Fibroblast of villous mesenchyme (primary cell): Measurements from ENCODE around the genes GNG11 and PDK4.

GRCh38 chr7:92532365-92532685 lies 3.7 kb downstream of the RBM48 start:
- CAGE, long polyA plus RNA, result no peak

DNA sequence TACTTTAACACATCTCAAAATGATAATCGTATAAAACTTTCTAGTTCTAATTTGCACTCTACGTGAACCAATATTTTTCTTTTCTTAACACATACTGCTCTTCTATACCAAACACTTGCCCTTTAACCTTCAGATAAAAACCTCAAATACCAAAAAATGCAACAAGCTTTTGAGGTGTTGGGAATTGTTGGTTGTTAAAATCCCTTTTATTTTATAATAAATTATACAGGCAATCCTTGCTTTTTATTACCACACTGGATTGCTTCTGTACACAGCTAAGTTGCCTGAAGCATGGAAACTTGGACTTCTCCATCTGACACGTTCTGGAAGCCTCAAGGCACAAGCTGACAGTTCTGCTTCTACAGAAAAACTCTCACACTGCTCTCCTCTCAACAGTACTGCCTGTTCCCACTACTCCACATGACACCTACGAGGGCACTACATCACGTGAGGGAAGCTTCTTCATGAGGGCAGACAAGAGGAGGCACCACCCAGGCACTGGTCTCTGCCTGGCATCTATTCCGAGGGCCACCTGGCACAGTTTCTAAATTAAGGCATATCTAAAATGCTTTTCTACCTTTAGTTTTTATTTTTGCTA lies 16.7 kb upstream of the FAM133B start:
- CAGE, long polyA plus RNA, result no peak

DNA sequence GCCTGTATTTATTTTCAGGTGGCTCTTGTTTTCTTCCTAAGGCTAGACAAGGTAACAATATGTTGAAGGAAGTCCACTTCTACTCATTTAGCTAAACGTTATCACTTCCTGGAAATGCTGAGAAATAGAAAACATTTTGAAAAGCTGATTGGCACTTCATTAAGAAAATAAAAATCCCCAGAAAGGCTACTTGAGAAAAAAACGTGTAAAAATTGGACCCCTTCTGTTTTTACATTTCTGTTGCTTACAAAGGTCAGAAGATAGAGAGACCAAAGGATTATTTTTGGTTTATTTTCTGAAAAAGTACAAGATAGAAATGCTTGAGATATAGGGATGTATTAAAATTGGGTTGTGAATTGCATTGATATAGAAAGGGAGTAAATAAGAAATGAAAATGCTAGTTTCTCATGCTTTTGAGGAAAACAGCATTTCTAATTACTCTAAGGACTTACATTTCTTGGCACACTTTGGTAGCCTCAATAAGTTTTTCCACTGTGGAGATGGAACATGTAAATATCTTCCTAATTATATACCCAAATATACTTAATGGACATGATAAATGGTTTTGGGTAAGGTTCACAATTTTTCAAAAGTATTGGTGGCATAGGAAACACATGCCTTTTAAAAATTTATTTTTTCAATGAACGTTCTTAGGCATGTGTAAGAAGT lies 20.2 kb upstream of the FAM133B start:
- CAGE, long polyA plus RNA, result no peak

- CAGE, long polyA plus RNA, result no peak
Measured at GRCh38 chr7:92613343-92613772, 23.2 kb upstream of the FAM133B start.

- CAGE, long polyA plus RNA, result no peak
Measured at GRCh38 chr7:92614388-92615100, 24.4 kb upstream of the FAM133B start.

DNA sequence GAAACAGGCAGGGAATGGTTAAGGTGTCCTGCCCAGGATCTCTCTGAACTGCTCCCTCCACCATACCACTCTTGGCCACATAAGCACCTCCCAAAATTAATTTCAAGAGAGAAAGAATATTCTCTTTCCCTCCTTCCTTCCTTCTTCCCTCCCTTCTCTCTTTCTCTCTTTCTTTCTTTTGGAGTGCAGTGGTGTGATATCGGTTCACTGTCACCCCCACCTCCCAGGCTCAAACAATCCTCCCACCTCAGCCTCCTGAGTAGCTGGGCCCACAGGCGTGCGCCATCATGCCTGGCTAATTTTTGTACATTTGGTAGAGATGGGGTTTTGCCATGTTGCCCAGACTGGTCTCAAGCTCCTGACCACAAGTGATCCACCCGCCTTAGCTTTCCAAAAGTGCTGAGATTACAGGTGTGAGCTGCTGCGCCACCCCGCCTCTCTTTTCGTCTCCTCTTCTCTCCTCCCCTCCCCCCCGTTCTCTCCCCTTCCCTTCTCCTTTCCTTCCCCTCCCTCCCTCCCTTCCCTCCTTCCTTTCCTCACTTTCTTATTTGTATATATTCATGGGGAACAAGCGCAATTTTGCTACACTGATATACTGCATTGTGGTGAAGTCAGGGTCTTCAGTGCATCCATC lies 34.8 kb downstream of the CDK6 start:
- CAGE, long polyA plus RNA, result no peak

DNA sequence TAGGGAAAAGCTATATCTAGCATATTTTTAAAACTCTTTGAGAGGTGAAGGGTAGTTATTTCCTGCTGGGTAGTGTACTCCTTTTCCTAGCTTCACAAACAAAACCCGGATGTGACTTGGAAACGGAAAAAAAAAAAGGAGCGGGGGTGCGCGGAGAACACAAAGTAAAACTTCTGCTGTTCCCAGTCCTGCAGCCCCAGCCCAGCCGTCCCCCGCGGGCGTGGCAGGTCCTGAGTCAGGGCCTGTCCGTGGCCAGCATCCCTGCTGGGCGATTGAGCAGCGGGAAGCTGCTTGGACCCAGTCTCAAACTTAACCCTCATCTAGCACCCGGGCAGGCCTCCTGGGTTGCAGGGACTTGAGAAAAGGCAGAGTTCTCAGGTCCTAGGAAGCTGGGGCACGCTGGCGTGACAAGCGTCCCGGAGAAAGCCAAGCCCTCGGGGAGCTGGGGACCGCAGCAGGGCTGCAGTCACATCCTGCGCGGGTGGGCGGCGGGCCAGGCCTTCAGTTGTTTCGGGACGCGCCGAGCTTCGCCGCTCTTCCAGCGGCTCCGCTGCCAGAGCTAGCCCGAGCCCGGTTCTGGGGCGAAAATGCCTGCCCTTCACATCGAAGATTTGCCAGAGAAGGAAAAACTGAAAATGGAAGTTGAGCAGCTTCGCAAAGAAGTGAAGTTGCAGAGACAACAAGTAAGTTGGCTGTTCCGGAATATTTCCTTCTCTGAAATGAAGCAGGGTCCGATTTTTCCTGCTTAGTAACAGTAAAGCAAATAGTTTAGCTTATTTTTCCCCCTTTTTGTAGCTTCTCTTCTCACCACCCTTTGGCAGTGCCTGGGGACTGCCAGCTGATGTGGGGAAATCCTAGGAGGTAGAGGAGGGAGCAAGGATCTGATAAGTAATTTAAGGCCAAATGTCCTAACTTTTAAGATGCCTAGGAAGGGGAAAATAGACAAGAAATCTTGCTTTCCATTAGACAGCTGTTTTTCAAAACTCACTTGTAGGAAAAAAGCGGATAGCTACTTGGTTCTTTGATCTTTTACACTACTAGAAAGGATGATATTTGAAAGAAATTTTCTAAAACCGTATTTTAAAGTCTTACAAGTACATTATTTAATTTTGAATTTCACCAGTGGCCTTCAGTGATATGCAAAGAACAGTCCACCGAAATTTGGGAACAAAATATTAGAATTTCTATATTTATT lies at the start of gene GNG11:
Gene GNG11, plus strand, starts transcription at position 185 of the 1,195 bp plus-strand sequence.
- CAGE, long polyA plus RNA, result start-site peak on the plus strand centred at position 325 of the sequence, 360 bp wide, 1,121 and 1,682 reads in 2 replicates

DNA sequence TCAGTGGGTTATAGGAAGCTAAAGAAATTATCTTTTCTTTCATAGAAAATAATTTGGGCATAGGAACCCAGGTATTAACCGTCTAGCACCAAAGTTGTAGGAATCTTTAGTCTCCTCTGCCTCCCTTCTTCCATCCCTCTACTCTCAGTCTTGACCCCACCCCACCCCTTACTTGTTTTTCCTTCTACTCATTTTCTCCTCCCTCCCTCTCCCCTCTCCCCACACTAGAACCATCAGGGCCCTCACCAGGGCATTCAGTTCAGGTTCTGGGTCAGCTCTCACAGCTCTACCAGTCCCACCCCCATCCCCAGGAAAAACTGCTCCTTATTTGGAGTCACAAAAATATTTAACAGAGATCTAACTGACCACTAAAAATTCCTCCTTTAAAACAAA lies 3.0 kb upstream of the COL1A2 start:
- CAGE, long polyA plus RNA, result no peak

GRCh38 chr7:94514143-94514393 lies 4.5 kb downstream of the CASD1 start:
- CAGE, long polyA plus RNA, result no peak

GRCh38 chr7:94530825-94531632 lies 21.4 kb downstream of the CASD1 start:
- CAGE, long polyA plus RNA, result no peak

GRCh38 chr7:94663279-94664035 lies 7.5 kb upstream of the SGCE start:
- CAGE, long polyA plus RNA, result no peak

GRCh38 chr7:94906954-94907381 lies 426 bp upstream of the PPP1R9A start:
- CAGE, long polyA plus RNA, result no peak

DNA sequence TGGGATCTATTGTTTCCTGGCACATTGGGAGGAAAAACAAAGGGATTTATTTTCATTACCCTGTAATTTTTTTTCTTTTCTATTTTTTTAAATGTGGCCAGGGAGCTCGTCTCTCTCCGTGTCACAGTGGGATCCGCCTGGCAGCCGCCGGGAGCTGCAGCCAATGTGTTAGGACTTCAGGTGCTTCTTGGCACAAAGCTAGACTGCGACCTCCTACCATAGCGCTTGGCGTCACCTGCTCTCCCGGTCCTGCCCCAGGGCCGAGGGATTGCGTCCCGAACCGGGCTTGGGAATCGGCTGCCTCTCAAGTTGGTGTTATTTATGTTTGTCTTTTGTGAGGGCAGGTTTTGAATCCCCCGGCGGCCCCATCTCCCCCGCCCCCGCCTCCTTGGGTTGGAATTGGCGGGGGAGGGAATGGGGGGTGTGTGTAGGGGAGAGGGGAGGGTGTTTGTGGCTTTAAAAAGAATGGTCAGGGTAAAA lies 933 bp downstream of the PPP1R9A start:
- CAGE, long polyA plus RNA, result no peak

DNA sequence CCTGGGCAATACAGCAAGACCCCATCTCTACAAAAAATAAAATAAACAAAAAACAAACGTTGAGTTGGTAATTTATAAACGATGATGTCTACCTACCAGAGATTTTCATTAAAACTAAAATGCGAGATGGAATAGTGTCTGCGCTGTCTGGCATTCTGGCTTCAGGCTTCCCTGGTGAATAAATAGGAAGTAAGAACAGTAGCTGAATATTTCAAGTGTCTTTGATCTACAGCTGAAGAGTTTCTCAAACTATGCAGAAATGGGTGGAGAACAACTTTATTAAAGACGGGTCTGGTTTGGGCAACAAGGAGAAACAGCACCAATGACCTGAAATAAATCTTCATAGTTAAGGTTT lies 688 bp downstream of the PON2 start:
- CAGE, long polyA plus RNA, result no peak

DNA sequence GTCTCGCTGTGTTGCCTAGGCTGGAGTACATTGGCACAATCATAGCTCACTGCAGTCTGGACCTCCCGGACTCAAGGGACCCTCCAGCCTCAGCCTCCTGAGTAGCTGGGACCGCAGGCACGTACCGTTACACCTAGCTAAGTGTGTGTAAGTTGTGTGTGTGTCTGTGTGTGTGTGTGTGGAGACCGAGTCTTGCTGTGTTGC lies 563 bp upstream of the PON2 start:
- CAGE, long polyA plus RNA, result no peak

DNA sequence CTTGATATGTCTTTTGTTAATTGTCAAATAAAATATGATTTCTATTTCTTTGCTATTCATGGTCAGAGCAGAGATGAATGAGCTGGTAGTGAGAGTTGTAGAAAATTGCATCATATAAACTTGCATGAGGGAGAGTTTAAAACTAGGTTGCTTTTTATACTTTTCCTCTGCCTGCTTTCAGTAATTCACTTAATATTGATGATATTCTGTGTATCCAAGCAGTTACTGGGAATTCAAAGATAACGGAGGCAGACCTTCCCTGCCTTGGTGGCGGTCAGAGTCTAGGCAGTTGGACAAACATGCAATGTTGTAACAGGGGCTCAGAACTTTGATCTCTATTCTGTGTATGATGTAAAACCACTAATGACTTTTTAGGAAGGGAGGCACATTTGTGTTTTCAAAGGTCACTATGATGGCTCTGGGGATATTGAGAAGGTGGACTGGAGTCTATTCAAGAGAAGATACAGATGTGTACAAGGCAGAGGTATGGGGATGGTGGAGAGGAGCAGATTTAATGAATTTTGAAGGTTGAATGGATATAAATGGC lies 5.5 kb upstream of the PON2 start:
- CAGE, long polyA plus RNA, result no peak

GRCh38 chr7:95560515-95560990 lies 35.8 kb downstream of the PDK4 start:
- CAGE, long polyA plus RNA, result no peak

DNA sequence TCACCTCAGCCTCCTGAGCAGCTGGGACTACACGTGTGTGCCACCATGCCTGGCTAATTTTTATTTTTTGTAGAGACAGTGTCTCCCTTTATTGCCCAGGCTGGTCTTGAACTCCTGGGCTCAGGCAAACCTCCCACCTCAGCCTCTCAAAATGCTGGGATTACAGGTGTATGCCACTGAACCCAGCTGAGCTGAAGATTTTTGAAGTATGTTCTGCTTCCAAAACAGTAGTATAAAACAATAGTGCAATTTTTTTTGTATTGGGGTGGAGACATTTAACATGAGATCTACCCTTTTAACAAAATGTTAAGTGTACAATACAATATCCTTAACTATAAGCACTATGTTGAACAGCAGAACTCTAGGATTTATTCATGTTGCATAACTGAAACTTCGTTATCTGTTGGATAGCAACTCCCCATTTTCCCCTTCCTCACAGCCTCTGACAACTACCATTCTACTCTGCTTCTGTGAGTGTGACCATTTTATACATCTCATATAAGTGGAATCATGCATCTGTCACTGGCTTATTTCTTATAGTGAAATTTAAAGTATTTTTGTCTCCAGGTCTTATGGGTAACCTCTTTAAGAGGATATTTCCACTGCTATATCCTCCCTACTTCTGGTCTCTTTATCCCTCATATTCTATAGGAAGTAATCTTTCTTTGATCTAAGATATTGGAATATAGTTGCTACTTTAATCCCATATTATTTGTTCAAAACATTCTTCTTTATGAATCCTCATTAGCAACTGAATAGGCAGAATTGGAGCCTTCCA lies 5.1 kb downstream of the PDK4 start:
- CAGE, long polyA plus RNA, result no peak

DNA sequence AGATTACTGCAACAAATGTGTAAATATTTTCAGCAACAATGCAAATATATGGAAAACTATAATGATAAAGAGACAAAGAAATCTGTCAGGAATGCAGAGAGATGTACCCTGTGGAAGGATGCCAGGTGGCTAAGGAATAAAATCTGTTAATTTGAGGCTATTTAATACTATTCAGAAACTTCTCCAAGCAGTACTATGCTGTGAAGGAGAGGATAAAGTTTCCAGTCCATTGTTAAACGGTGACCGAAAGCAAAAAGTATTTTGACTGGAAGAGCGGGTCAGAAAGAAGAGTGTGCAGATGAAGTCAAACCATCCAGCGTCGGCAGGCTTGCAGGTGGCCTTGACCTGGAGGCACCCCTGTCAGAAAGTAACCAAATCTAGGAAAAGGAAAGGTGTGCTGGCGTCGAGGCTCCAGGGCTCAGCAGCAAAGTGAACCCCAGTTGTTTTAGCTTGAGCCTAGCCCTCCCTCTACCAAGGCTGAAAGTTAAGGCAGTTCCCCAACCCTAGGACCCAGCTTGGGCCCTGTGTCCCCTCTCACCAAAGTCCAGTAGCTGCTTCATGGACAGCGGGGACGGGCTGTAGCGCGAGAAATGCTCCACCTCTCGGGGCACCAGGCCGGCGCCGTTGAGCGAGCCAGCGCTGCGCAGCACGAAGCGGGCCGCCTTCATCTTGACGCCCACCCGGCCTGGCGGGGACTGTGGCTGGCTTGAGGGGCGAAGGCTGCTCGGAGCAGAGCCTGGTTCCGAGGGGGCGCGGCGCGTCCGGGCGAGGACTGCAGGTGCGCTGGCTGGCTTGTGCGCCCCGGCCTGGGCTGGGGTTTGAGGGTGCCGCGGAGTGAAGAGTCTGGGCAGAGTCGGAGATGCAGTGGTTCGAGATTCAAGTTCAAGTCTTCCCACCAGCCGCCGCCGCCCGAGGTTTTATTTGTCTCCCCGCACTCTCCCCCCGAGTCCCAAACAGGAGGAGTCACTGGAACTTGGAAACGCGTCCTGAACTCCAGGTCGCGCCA lies at the start of gene PDK4:
Gene PDK4, minus strand, starts transcription at position 891 of the 1,006 bp plus-strand sequence.
- CAGE, long polyA plus RNA, result no peak

DNA sequence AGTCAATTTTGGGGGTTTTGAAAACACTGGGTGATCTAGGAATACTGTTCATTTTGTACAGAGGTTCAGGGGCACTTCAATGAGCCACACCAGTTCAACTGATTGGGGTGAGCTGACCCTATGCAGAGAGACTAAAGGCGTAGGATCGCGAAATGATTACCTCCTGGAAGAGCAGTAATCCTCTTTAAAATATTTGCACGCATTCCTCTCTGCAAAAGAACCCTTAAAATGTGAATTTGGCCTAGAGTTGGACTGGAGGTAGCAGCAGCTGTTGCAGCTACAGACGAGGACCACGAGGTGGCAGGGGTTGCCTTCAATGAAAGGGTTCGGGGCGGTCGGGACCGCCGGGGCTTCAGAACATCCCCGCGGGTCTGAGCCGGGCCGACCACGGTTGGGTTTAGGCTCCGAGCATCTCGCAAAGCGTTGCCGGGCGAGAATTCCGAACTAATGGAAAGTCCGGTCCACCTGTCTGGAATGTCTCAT lies 246.5 kb downstream of the SLC25A13 start:
- CAGE, long polyA plus RNA, result no peak